Bronchial epithelial cell (primary cell): ENCODE results near the genes MYO3A and BAMBI.

GRCh38 chr10:24622572-24623020 is 101.1 kb downstream of the ARHGAP21 start:
- RRBS, 2 experiments = no CpG with 5 or more reads among the region's 3 CpGs

DNA sequence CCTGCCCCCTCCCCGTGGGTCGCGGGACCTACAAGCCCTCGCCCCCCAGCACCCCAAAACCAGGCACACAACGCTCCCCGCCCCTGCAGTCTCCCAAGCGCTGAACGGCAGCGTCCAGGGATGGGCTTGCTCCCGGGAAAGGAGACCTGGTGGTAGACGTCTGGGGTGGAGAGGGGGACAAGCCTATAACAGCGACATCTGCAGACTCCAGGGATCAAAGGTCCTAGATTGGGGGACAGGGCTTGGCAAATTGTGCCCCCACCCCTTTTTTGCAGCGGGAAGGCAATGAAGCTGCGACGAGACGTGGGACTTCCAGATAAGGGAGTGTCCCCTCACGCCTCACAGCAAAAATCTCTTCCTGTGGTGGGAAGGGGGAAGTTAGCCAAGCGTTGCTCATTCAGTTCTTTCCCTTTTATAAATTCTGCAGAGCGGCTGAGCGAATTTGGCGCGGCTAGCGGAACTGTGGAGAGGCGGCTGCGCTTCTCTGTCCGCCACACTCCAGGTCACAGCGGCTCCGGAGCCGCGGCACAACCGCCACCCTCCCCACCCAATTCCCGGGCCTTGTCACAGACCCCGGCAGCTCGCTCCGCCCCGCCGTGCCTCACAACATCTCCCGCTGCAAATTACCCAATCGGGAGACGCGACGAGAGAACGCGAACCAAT is 540 bp upstream of the ARHGAP21 start:
- RRBS, 2 experiments = 2% methylated on average over 5 of the region's 44 CpGs

DNA sequence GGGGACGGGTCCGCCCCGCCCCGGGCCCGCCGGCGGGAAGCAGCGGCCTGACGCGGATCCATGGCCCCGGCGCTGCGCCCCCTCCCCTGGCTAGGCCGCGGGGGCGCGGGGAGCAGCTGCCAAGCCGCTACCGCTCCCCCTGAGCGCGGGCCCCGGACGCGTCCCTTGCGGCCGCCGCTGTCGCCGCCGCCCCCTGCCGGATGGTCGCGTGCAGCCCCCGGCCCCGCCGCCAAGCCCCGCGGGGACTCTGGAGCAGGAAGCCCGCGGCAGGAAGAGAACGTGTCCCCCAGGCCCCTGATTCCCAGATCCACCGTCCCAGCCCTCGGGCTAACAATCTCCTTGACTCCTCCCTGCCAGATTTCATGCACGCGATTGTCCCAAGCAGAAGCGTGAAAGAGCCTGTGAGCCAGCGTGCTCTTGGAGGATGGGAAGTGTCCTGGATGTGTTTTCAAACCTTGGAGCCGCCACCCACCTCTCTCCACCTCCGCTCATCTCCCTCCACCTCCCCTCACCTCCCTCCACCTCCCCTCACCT is 353 bp upstream of the PRTFDC1 start:
- RRBS, 2 experiments = 1 to 2% methylated on average over 24 of the region's 49 CpGs

- RRBS, 2 experiments = 2% methylated on average over 17 to 27 of the region's 74 CpGs
Observed at GRCh38 chr10:25933613-25934638, at the start of gene MYO3A. MYO3A (plus strand) TSS chr10:25934229.

- RRBS, 2 experiments = no CpG with 5 or more reads among the region's 37 CpGs
Observed at GRCh38 chr10:25934639-25935373, 777 bp downstream of the MYO3A start.

- RRBS, 2 experiments = no CpG with 5 or more reads among the region's 2 CpGs
Observed at GRCh38 chr10:26407344-26407846, 30.7 kb upstream of the APBB1IP start.

DNA sequence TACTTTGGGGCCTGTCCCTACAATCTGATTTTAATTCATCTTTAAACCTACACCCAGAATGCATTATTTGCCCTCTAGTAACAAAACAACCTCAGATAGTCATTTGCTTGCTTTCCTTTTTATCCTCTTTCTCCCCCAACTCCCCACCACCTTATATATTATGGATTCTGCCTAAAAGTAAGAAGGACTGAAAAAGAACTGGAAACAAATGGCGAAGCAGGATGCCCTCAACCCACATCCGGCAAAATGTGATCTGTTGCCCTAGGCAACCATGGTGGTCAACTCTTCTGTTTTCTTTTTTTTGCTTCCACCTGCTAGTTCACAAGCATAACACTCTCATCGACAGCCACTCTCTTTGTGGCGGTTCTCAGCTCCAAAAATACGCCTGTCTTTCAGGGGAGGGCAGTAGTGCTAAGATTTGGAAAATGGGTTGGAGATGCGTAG is 10.5 kb downstream of the APBB1IP start:
- RRBS, 2 experiments = no CpG with 5 or more reads among the region's 6 CpGs

GRCh38 chr10:26512403-26512836 is 74.3 kb downstream of the APBB1IP start:
- RRBS, 2 experiments = no CpG with 5 or more reads among the region's 7 CpGs

GRCh38 chr10:26566852-26567401 is 128.8 kb downstream of the APBB1IP start:
- RRBS, 2 experiments = 2 to 4% methylated on average over 5 of the region's 58 CpGs

DNA sequence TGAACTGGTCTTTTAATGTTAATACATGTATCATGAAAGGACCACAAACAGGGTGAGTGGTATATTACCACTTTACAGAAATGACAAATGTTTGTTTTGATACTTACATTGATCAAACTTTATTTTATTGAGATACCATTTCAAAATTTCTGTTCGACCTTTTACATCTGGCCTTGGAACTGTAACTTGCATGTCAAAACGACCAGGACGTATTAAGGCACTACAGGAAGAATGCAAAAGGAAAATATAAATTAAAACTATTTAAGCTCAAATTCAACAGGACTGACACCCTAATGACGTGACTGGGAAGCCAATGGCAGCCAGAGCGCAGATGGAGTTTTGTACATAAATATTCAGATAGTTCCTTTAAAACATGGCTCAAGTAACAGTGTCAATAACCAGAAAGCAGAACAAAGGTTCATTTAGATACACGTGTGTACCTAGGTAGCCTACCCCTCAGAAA is 20.1 kb upstream of the ANKRD26 start:
- RRBS, 2 experiments = no CpG with 5 or more reads among the region's 6 CpGs

DNA sequence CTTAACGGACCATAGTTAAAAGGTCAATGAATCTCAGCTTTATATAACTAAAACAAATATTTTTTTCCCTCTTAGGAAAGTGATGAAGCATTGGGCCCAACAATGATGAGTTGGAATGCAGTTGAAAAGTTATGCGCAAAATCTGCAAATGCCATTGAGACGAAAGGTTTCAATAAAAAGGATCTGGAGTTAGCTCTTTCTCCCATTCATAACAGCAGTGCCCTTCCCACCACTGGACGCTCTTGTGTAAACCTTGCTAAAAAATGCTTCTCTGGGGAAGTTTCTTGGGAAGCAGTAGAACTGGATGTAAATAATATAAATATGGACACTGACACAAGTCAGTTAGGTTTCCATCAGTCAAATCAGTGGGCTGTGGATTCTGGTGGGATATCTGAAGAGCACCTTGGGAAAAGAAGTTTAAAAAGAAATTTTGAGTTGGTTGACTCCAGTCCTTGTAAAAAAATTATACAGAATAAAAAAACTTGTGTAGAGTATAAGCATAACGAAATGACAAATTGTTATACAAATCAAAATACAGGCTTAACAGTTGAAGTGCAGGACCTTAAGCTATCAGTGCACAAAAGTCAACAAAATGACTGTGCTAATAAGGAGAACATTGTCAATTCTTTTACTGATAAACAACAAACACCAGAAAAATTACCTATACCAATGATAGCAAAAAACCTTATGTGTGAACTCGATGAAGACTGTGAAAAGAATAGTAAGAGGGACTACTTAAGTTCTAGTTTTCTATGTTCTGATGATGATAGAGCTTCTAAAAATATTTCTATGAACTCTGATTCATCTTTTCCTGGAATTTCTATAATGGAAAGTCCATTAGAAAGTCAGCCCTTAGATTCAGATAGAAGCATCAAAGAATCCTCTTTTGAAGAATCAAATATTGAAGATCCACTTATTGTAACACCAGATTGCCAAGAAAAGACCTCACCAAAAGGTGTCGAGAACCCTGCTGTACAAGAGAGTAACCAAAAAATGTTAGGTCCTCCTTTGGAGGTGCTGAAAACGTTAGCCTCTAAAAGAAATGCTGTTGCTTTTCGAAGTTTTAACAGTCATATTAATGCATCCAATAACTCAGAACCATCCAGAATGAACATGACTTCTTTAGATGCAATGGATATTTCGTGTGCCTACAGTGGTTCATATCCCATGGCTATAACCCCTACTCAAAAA is 15.1 kb downstream of the MASTL start:
- RRBS, 2 experiments = no CpG with 5 or more reads among the region's 10 CpGs

- RRBS, 2 experiments = no CpG with 5 or more reads among the region's 6 CpGs
Observed at GRCh38 chr10:27981621-27982126, 17.2 kb downstream of the ODAD2 start.

GRCh38 chr10:27982894-27983386 is 15.9 kb downstream of the ODAD2 start:
- RRBS, 2 experiments = no CpG with 5 or more reads among the region's 6 CpGs

DNA sequence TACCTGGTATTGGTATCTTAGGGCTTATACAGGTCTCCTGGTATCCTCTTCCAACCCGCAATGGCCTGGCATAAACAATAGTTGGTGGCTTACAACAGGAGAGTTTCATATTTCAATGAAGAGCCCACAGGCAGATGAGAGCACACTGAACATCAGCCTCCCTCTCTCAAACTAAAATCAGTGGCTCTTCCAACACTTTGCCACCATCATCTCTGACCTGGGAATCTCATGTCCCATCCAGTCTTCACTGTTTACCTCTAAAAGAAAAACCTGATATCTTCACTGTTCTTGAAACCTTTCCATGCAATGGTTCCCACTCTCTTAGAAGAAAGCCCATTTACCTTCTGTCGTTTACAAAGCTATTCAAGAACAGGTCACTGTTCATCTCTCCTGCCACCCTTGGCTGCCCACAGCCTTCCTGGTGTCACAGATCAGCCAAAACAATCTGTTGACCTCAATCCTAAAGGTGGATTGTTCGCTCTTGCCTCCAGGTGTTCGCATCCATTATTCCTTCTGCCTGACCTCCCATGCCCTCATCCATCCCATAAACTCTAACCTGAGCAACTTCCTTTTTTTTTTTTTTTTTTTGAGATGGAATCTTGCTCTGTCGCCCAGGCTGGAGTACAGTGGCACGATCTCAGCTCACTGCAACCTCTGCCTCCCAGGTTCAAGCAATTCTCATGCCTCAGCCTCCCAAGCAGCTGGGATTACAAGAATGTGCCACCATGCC is 106.1 kb downstream of the MPP7 start:
- RRBS, 2 experiments = no CpG with 5 or more reads among the region's 6 CpGs

DNA sequence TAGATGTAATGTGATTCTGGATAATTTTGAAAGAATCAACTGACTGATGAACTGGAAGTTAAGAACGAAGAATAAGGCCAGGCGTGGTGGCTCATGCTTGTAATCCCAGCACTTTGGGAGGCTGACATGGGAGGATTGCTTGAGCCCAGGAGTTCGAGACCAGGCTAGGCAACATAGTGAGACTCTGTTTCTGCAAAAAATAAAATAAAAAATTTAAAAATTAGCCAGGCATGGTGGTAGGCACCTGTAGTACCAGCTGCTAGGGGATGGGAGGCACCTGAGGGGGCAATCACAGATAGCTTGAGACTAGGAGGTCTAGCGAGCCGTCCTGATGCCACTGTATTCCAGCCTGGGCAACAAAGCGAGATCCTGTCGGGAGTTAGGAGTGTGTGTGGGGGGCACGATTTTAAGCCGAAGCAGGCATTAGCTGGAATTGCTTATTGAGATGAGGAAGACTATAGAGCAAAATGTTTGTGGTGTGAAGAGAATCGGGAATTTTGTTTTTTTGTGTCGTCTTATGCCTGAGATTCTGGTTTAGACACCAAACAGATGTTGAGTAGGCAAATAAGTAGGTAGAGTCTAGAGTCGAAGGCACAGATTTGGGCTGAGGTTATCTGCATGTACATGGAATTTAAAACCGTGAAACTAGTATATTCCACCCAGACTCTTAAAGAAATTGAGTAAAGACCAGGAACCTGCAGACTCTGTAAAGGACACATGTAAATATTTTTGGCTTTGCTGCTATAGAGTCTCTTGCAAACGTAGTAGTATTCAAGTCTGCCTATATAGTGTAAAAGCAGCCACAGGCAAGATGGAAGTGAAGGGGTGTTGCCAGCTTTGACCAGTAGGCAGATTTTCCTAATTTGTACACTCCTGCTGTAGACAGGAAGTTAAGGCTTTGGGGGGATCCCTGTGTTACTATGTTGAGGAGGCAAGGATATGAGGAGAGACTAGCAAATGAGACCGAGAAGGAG is 27.4 kb downstream of the WAC start:
- RRBS, 2 experiments = no CpG with 5 or more reads among the region's 15 CpGs

DNA sequence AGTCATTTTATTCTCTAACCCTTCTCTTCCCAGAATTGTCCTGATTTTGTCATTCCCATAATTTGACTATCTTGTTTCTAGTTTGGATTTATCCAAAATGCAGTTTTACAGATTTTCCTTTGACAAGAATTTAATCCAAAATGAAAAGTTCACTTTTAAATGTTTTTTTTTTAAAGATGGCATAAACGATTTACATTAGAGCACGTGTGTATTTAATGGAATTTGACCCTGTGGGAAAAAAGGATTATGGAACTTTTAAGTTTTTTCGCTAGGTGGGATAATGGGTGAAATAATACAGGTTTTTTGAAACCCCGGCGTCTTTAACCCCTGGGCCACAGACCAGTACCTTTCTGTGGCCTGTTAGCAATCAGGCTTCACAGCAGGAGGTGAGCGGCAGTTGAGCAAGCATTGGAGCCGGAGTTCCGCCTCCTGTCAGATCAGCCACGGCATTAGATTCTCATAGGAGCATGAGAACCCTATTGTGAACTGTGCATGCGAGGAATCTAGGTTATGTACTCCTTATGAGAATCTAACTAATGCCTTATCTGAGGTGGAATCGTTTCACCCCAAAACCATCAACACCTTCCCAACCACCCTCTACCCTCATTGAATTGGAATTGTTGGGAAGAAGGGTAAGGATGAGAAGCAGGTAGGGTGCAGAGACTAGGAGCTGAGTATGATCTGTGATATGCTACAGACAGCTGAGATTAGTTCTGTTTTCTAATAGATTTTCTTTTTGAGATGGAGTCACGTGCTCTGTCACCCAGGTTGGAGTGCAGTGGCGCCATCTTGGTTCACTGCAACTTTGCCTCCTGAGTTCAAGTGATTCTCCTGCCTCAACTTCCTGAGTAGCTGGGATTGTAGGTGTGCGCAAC is 28.7 kb downstream of the WAC start:
- RRBS, 2 experiments = 95 to 100% methylated on average over 4 of the region's 14 CpGs

GRCh38 chr10:28668291-28669353 is 8.7 kb upstream of the BAMBI start:
- RRBS, 2 experiments = 0 to 6% methylated on average over 1 of the region's 64 CpGs

DNA sequence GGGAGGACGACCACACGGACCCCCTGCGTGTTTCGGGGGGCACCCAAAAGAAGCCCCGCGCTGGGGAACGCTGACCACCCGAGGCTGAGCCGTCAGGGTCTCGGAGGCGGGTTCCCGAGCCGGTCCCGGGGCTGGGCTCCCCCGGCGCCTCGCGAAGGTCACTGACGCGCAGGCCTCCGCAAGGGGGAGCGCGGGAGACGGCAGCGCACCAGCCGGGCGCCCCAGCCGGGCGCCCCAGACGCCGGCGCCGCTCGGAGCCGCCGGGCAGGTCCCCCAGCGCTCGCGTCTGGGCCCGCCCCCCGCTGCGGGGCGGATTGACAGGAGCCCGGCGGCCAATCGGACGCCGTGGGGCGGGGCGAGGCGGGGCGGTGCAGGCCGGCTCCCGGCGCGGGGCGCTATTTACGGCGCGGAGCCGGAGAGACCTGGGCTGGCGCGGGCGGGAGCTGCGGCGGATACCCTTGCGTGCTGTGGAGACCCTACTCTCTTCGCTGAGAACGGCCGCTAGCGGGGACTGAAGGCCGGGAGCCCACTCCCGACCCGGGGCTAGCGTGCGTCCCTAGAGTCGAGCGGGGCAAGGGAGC is at the start of gene BAMBI:
Gene BAMBI (plus strand): TSS at position 425 of the 581 bp plus-strand sequence.
- RRBS, 2 experiments = under 1 to 1% methylated on average over 39 to 44 of the region's 78 CpGs

GRCh38 chr10:29426398-29427033 is 137.6 kb downstream of the LYZL1 start:
- RRBS, 2 experiments = no CpG with 5 or more reads among the region's 3 CpGs